Lung (tissue), 4 donors: ENCODE results near the gene MNX1.

DNA sequence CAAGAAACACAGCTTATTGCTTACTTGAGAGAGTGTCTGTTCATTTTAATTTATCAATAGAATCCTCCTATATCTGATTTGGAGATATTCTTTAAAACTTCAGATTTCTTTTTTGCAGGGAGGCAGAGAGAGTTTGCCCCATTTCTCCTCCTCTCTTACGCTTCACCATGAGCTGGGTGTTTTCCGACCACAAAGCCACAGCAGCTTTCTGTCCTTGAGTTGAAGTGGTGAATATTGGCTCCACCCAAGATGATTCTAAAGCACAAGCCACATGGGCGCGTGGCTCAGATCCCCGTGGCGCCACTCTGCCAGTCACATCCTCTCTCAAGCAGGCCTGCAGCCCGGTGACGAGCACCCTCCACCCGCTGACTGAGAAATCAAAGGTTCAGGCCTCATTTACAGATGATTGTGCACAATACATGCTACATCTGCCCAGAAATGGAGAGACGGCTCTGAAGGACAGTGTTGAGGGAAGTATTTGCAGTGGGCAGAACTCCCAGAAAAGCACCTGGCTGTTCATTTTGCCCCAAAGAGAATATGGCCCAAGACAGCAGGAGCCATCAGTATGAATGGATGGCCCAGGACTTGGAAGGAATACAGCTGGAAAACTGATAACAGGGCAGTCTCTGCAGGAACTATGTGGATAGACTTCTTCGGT lies 27.6 kb upstream of the RNF32 start:
- PRO-cap, result no peak
- RAMPAGE, long total RNA, result no peak
- RRBS, result no CpG with 5 or more reads among the region's 11 CpGs

GRCh38 chr7:156615464-156616134 lies 25.0 kb upstream of the RNF32 start:
- PRO-cap, result no peak
- RAMPAGE, long total RNA, result no peak
- RRBS, result 78% methylated on average over 4 of the region's 14 CpGs

GRCh38 chr7:156861784-156862302 lies 31.1 kb downstream of the LMBR1 start:
- PRO-cap, result no peak
- RAMPAGE, long total RNA, result no peak
- RRBS, result no CpG with 5 or more reads among the region's 1 CpG

DNA sequence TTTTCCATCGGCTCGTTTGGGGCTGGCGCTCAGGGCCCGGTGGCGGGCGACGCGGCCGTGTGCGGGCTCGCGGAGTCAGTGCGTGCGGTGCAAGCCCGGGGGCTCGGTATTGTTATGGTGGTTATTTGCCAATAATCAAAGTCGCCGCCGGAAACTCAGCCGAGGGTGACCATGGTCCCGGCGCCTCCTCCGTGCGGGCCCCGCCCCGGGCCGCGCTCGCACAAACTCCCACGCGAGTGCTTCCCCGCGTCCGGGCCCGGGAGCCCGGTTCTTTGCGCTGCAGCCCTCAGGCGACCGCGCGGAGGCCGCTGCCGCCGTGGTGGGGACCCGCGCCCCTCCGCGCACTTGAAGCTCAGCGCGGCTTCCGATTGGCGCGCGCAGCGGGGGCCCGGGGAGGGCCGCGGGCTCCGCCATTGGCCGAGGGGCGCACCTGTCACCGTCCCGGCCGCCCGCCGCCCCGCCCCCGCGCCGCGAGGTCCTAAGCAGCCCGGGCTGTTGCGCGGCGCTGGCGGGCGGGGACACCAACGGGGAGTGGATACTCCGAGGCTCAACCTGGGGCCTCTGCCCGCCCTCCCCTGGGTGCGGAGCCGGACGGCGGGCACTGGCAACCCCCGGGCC lies at the start of gene MNX1:
TSS of gene MNX1 (minus strand) at position 321 of the 618 bp plus-strand sequence.
- PRO-cap, result bidirectional peak, plus-strand start at position 479 of the sequence, minus-strand start at position 321 of the sequence
- RAMPAGE, long total RNA, result no peak
- RRBS, result 1% methylated on average over 60 of the region's 85 CpGs

- PRO-cap, result no peak
- RAMPAGE, long total RNA, result no peak
- RRBS, result 2% methylated on average over 11 of the region's 51 CpGs
Observed at GRCh38 chr7:157010961-157011591, 613 bp upstream of the MNX1 start.

- PRO-cap, result no peak
- RAMPAGE, long total RNA, result no peak
- RRBS, result no CpG with 5 or more reads among the region's 10 CpGs
Observed at GRCh38 chr7:157140082-157140640, 1.4 kb downstream of the UBE3C start.

- PRO-cap, result no peak
- RAMPAGE, long total RNA, result no peak
- RRBS, result 100% methylated on average over 2 of the region's 11 CpGs
Observed at GRCh38 chr7:157240317-157241008, 96.3 kb upstream of the DNAJB6 start.

GRCh38 chr7:157334307-157334696 lies 2.5 kb upstream of the DNAJB6 start:
- PRO-cap, result no peak
- RAMPAGE, long total RNA, result no peak
- RRBS, result no CpG with 5 or more reads among the region's 2 CpGs

DNA sequence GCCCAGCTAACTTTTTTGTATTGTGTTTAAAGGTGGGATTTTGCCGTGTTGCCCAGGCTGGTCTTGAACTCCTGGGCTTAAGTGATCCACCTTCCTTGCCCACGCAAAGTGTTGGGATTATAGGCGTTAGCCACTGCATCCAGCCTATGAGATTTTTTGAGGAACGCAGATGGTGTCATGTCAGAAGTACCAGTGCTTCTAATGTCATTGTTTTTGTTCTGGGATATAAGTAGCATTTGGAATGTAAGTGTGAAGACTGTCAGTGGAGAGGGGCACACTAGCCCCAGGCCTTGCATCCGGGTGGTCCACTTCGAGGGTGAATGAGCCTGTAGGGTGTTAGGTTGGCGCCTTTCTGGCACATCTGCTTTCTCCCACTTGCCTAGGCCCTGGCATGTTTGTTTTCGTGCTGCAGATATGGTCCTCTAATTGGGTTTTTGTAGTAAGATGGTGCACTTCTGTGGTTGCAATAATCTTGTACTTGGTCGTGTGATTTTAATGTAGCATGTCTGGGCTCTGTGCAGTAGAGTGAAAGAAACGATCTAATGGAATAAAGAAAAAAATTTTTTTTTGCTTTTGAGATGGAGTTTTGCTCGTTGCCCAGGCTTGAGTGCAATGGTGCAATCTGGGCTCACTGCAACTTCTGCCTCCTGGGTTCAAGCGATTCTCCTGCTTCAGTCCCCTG lies 28.4 kb downstream of the DNAJB6 start:
- PRO-cap, result no peak
- RAMPAGE, long total RNA, result no peak
- RRBS, result no CpG with 5 or more reads among the region's 12 CpGs

- PRO-cap, result no peak
- RAMPAGE, long total RNA, result no peak
- RRBS, result no CpG with 5 or more reads among the region's 18 CpGs
Observed at GRCh38 chr7:157373596-157374329, 37.0 kb downstream of the DNAJB6 start.

GRCh38 chr7:157384678-157385529 lies 48.1 kb downstream of the DNAJB6 start:
- PRO-cap, result no peak
- RAMPAGE, long total RNA, result no peak
- RRBS, result no CpG with 5 or more reads among the region's 12 CpGs

DNA sequence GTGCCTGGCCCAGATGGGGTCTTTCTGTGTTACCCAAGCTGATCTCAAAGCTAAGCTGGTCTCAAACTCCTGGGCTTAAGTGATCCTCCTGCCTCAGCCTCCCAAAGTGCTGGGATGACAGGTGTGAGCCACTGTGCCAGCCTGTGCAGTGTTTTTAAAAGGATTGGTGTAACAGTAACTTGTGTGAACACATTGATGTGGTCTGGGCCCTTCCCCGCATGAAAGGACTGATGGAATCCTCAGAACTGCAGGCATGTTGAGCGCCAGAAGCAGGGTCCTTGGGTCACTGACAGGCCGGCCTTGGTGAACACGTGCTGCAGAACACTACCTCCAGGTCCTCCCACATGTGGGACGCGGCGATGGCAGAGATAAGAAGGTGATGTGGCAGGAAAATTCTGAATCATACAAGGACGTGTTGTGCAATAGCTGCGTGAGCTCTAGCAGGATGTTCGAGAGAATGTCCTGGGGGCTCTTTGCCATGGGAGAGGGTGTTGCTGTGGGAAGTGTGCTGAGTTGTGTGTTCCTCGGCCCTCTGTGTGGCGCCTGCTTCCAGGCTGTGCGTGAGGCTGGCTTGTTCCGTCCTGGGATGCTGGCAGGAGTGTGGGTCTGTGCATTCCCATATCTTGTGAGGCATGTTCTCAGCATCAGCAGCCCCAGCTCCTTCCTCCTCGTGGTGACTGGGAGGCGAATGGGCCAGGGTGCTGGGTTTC lies 68.1 kb downstream of the DNAJB6 start:
- PRO-cap, result no peak
- RAMPAGE, long total RNA, result no peak
- RRBS, result no CpG with 5 or more reads among the region's 16 CpGs

DNA sequence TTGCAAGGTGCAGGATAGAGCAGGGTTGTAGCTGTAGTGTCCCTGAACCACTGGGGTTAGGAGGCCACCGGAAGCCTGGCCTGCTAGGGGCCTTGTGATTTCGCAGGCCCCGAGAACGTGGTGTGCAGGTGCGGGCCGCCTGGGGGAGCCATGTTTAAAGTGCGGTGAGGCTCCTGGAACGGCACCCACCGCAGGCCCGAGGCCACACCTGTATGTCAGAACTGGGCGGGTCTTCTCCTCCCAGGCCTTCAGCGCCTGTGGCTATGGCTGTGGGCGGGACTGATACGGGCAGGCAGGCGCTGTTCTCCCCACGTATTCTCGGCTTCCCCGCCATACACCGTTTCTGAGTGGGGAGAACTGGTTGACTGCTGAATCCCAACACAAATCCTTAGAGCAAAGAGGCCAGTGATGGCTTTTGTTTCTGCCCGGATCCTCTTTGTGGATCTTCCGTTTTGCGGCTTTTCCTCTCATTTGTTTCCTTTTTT lies 74.8 kb downstream of the DNAJB6 start:
- PRO-cap, result no peak
- RAMPAGE, long total RNA, result no peak
- RRBS, result no CpG with 5 or more reads among the region's 22 CpGs

- PRO-cap, result no peak
- RAMPAGE, long total RNA, result no peak
- RRBS, result no CpG with 5 or more reads among the region's 7 CpGs
Observed at GRCh38 chr7:157905840-157906017, 568.9 kb downstream of the DNAJB6 start.

- PRO-cap, result no peak
- RAMPAGE, long total RNA, result no peak
- RRBS, result no CpG with 5 or more reads among the region's 22 CpGs
Observed at GRCh38 chr7:158055531-158056526, 531.8 kb downstream of the PTPRN2 start.

- PRO-cap, result no peak
- RAMPAGE, long total RNA, result no peak
- RRBS, result no CpG with 5 or more reads among the region's 34 CpGs
Observed at GRCh38 chr7:158263644-158264715, 323.6 kb downstream of the PTPRN2 start.

DNA sequence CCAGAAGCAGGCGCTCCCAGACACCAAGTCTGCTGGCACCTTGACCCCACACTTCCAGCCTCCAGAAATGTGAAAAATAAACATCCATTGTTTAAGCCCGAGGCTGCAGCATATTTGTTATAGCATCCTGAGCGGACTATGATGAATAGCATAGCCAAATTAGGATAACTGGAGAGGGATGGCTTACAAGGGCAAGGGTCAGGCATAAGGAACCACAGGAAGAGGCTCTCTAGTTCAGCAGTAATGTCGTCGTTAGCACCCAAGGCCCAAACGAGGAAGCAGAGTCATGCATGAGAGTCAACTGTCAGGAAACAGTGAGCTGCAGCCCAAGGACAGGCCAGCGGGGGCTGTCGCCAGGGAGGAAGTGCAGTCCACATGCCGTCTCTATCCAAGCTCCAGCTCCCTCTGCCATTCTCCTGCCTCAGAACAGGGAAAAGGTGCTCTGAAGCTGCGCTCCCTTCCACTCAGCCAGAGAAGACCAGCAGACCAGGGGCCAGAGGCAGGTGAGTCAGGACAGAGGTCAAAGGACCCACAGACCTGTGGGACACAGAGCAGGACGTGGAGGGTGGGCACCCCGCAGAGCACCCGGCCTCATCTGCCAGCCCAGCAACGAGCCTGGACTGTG lies 50.4 kb downstream of the PTPRN2 start:
- PRO-cap, result no peak
- RAMPAGE, long total RNA, result no peak
- RRBS, result no CpG with 5 or more reads among the region's 14 CpGs

- PRO-cap, result no peak
- RAMPAGE, long total RNA, result no peak
- RRBS, result 7% methylated on average over 21 of the region's 45 CpGs
Observed at GRCh38 chr7:158586558-158587001, 1.0 kb downstream of the PTPRN2 start.

- PRO-cap, result no peak
- RAMPAGE, long total RNA, result no peak
- RRBS, result no CpG with 5 or more reads among the region's 12 CpGs
Observed at GRCh38 chr7:158662987-158663665, 41.5 kb downstream of the NCAPG2 start.

GRCh38 chr7:158696279-158696573 lies 8.4 kb downstream of the NCAPG2 start:
- PRO-cap, result no peak
- RAMPAGE, long total RNA, result no peak
- RRBS, result no CpG with 5 or more reads among the region's 5 CpGs